HEK293 (cell line): ENCODE results near the genes SLC26A4, SLC26A3 and DLD.

DNA sequence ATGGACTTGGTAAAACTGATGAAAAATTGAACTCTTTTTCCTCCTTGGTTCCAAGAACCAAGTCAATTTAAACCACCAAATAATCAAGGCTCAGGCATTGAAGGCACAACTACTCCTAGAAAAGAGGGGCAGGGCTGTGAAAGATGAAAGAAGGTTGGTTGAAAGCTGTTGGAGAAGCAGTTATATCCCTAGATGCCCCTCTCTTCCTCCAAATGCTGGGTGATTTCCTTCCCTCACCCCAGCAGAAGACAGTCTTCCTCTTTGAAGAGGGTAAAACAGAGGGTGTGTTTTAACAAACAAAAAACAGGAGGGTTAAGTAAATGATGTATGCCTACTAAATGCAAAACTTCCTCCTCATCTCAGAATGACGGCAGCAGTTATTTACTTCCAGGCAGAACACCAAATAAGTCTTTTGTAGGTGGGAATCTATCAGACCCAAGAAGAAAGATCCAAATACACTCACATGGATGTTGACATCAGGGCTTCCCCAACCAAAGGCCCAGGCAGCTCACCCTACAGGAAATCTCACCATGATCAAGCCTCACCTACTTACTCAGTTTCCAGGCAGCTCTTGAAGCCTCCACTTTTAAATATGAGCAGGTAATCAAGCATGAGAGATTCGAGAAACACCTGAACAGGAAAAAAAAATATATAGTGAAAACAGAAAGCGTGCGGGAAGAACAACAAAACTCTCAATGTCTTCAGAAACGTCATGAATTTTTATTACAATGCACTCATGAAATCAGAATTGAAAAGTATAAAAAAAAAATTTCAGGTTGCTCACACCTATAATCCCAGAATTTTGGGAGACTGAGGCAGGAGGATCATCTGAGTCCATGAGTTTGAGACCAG, 27.1 kb upstream of the SLC26A4 start:
- PRO-cap: no peak
- RRBS, 2 experiments: no CpG with 5 or more reads among the region's 5 CpGs

- PRO-cap: no peak
- RRBS, 2 experiments: 39 to 89% methylated on average over 14 of the region's 59 CpGs
Measured at GRCh38 chr7:107660324-107661379, at the start of gene SLC26A4. TSS of gene SLC26A4 (plus strand) at chr7:107660828.

GRCh38 chr7:107744719-107745035, 735 bp downstream of the CBLL1 start:
- PRO-cap: no peak
- RRBS, 2 experiments: no CpG with 5 or more reads among the region's 5 CpGs

DNA sequence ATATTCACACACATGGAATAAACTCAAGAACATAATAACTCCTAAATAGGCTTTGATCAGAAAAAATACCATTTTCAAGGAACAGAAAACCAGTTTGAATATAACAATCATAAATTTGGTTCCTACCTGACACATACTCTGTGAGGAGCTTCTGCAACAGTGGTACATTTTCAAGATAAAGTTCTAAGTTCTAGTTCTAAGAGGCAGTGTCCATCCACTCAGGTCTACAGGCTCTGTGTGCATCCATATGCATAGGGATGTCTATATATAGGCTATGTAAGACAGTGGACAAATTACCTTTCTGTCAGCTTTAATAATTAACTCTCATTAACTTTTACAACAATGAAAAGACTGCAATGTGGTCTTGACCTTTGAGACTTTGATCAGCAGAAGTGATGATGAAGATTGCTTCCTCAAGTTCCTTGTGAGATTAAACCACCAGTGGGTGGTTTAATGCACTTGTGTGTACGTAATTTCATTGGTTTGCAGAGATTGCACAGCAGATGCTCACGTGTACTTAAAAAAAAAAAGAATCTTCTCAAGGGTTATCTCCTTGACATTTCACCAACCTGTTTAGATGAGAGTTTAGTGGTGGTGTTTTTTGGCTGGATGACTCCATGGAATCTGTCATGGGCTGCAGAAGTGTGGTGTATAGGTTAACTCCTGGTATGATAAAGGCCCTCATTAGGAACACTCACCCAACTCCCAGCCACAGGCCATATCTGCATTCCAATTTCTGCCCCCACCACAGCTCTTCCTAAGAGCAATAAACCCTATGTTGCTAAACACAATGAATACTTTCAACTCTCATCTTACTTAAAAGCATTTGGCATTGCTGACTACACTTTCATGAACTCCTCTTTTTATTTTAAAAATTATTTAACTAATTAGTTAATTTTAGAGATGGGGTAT, at the start of gene SLC26A3:
SLC26A3 (minus strand) TSS at position 239 of the 912 bp plus-strand sequence.
- PRO-cap: no peak
- RRBS, 2 experiments: no CpG with 5 or more reads among the region's 2 CpGs

DNA sequence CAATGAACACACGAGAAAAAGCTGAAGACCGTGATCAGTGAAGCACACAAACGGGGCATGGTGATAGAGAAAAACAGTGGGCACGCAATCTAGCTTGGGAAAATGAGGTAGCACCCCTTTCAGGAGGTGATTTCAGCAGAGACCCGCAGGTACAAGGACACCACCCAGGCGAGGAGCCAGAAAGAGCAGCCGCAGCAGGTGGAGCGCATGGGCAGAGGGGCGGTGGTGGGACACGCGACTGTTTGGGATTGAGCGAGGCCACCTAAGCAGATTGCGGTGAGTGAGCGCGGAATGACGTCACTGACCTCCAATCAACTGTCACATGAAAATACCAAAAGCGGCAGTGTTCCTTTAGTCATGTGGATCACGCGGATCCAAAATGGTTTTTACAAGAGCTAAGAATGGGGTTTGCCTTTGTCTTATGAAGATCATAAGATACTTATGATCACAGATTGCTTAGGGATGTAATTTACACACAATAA, 40.1 kb upstream of the SLC26A3 start:
- PRO-cap: no peak
- RRBS, 2 experiments: no CpG with 5 or more reads among the region's 19 CpGs

GRCh38 chr7:107860224-107860982, 30.6 kb upstream of the DLD start:
- PRO-cap: no peak
- RRBS, 2 experiments: no CpG with 5 or more reads among the region's 10 CpGs

- PRO-cap: bidirectional peak, plus-strand start at chr7:107891186, minus-strand start at chr7:107891044; bidirectional peak, plus-strand start at chr7:107891435, minus-strand start at chr7:107891429
- RRBS, 2 experiments: under 1 to 1% methylated on average over 11 to 16 of the region's 62 CpGs
Measured at GRCh38 chr7:107890763-107891959, at the start of gene DLD. TSS of gene DLD (plus strand) at chr7:107891183.

DNA sequence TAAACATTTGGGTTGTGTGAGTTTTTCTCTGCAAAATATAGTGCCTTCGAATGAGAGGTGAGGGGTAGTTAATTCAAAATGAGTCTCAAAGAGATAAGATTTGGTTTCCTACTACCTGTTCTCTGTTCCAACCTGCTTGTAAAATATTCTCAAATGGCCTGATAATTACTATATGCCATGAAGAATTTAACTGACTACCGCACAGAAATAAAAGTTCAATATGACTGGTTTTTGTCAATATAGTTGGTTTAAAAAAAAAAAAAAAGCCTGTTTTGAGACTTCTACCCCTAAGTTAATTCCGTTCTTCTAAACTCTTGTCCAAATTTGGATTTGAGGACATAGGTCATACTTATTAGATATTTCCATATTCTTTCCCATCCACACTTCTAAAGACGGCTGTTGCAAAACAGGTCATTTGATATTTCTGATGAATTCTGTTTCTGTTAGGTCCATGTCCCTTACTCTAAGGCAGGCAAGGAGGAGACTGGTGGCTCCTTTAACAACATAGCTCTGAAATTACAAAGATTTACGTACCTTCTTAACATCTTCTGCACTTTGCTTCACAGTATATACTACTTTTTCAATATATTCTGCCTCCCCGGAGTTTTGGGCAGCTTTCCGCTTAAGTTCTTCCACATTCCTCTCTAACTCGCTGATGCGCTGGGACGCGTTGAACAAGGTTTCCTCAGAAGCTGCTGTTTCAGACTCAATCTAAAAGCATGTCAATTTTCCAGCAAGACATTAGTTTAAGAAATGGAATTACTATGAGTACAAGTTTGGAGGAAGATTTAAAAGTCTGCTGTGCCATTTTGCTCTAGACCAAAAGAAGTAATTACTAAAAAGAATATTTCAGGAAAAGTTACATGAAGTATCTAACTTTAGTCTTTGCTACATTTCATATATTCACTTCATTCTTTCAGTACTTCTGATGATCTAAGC, 34.9 kb downstream of the DLD start:
- PRO-cap: no peak
- RRBS, 2 experiments: no CpG with 5 or more reads among the region's 11 CpGs

DNA sequence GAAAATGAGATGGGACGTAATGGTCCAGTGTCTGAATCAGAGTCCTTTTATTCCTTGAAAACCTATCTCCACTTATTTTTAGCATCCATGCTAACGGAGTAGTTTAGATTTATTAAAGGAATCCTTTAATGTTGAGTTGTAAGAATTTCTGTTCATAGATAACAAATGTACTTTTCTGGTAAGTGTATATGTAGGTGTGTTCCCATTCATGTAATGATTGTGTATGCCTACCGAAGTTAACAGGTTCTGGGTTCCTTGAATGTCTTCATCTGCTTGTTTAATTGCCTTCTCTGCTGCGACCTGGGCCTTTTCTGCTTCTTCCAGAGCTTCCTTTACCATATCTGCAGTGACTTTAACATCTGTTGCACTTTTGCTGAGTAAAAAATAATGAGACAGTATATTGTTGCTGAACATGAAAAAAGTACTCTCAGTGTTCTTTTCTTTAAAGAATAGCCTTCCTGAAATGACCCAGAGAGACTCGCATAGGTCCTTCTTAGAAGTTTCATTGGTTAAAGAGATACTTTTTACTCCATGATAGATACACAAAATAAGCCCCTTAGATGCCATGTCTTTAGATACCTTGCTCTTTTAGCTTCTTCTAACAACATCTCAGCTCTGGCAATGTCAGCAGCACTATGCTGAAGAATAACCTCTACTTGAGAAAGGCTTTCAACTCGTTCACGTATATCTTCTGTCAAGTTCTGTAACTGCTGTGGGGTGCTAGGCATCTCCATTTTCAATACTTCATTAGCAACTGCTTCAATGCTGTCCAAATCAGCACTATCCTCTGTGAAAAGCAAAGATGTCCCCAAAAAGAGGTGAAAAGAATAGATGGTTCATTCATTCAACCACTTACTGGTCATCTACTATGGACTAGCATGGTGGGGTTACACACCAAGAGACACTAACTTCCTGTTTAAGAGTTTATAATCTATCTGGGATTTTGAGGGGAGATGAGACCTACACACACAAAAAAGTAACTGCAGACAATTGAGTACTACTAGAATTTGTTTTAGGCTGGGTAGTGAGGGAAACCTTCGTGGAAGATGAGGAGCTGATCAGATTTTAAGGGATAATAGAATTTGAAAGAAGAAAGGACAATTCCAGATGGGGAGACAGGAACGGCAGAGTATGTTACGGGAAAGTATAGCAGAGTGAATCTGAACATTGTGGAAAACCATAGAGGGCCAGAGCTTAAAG, 38.2 kb downstream of the DLD start:
- PRO-cap: no peak
- RRBS, 2 experiments: no CpG with 5 or more reads among the region's 10 CpGs

DNA sequence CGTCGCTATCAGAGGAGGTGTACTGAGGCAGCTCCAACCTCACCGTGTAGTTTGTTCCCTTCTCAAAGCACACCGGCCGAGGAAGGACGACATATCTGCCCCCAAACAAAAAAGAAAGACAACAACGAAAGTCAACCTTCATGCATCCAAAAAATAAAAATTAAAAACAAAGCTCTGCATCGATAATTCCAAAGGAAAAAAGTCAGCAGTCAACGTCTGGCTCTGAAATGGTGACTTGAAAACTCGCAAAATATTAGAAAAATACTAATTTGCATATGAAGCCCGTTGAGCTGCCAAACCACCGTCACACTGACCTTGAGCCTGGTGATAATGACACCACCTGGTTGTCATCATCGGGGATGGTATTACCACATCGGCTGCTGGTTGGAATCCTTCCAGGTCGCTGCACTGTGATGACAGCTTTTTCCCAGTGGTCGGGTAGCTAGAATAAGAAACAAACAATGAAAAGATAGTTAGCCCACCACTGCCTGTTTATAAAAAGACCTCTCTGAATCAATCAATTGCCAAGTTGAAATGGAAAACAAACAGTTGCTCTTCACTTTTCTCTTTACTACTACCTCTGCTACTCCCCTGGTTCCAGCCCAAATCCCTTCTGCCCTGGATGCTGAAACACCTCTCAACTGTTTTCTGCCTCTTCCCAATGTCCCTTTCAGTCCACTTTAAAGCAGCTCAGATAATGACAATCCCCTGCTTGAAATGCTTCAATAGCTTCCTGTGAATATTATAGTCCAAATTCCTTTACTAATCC, 41.5 kb downstream of the LAMB1 start:
- PRO-cap: no peak
- RRBS, 2 experiments: no CpG with 5 or more reads among the region's 16 CpGs

DNA sequence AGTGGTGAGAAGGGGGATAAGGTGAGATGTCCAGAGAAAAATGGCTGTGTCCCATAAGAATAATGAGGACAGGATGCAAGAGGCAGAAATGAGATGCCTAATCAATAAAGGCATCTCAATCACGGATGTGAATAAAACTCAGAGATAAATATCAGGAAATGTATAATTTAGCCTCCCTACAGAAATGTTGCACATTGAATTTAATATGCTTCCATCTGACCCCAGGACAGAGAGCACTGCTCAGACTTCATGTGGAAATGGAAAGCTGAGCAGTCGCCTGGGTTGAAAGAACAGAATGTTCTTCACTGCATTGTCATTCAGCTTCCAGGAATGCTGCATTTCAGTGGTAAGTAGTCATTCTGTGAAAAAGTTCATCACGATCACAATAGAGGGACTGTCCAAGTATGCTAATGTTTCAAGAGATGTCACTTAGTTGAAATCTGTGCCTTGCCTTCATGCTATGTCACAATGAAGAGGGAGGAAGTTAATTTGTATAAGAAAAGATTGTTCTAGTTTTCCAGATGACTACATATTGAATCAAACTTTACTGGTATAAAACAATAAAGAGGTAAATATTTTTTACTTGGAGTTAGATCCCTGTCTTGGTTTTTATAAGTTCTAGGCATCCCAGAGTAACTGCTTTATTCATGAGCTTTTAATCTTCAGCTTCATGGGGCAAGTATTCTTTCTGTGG, 147.3 kb downstream of the NRCAM start:
- PRO-cap: no peak
- RRBS, 2 experiments: no CpG with 5 or more reads among the region's 3 CpGs

- PRO-cap: no peak
- RRBS, 2 experiments: no CpG with 5 or more reads among the region's 4 CpGs
Measured at GRCh38 chr7:108470486-108471215, 14.4 kb upstream of the NRCAM start.

GRCh38 chr7:108481187-108481800, 25.1 kb upstream of the NRCAM start:
- PRO-cap: no peak
- RRBS, 2 experiments: no CpG with 5 or more reads among the region's 7 CpGs

DNA sequence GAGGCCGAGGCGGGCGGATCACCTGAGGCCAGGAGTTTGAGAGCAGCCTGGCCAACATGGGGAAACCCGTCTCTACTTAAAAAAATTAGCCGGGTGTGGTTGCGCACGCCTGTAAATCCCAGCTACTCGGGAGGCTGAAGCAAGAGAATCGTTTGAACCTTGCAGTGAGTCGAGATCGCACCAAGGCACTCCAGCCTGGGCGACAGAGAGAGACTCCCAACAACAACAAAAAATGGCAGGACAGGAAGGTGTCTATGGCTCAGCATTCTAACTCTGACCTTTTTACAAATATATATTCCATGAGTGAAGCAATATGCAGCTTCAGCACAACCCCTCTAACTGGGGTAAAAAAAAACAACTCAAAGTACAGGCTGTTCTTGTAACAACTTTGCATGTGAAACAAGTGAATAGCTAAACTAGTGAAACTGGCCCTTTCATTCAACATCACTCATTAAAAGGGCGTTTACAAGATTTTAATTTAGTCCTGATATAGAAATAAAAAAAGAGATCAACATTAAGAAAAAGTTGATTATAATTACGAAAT, 1.3 kb downstream of the PNPLA8 start:
- PRO-cap: no peak
- RRBS, 2 experiments: no CpG with 5 or more reads among the region's 14 CpGs

DNA sequence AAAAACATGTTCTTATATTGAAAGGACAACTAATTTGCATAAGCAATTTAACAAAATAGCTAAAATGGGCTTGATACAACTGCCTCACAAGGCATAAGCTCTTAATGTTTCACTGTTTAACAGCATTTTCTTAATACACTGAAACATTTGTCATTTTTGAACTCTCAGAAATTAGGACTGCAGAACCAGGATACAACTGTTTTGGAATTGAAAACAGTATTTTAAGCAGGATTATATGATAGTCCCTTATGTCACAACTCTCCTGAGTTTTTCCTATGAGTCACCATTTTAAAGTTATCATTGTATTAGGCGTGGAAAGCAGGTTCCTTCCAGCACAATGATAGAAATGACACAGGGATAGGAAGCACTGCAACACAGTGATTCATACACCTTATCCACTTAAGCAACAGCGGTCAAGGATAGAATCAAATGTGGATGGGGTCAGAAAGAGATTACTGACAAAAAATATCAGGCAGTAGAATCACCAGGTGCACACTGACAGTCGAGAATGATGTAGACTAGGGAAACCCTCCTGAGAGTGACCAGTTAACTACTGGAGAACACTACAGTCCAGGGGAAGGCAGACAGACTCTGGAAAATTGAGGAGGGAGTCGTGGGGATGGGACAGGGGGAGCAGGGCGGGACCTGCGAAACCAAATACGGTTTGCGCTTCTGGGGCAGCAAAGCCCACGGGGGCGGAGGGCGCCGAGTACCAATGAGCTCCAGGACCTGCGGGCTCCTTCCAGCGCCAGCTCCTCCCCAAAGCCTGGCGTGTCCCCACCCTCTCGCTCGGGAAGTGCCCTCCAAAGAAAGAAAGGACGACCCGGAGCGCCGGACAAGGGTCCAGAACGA, 580 bp downstream of the PNPLA8 start:
- PRO-cap: bidirectional peak, plus-strand start at position 806 of the sequence, minus-strand start at position 593 of the sequence
- RRBS, 2 experiments: under 1 to 3% methylated on average over 2 of the region's 22 CpGs

GRCh38 chr7:110523103-110523302, 567.9 kb upstream of the LRRN3 start:
- PRO-cap: no peak
- RRBS, 2 experiments: no CpG with 5 or more reads among the region's 2 CpGs

- PRO-cap: no peak
- RRBS, 2 experiments: no CpG with 5 or more reads among the region's 8 CpGs
Measured at GRCh38 chr7:110686322-110687344, 404.3 kb upstream of the LRRN3 start.

- PRO-cap: no peak
- RRBS, 2 experiments: no CpG with 5 or more reads among the region's 2 CpGs
Measured at GRCh38 chr7:111556872-111557605, 5.3 kb downstream of the IMMP2L start.

DNA sequence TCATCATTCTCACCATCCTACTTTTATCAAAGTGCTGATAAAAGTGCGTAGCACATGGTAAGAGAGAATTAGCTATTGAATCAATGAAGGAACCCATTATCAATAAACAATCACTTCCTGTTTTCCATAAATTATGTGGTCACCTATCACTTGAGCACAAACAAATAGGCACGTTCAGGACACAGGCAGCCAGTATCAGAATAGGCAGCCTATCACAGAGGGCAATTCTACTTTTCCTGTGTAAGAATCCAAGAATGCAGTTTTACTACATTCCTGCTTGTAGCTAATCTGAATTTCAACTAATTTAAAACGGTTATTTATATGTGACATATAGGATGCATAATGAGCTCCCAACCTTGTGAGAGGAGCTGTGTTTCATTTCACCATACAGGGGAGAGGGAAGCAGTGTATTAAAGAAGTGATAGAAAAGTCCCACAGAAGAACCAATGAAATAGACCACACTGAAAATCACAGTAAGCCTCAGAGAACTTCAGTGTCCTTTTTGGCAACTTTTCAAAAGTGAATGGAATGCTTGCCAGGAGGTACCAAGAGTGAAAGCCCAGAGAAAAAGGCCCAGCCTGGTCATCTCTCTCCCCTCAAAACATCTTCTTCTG, 1.5 kb downstream of the IMMP2L start:
- PRO-cap: no peak
- RRBS, 2 experiments: no CpG with 5 or more reads among the region's 3 CpGs

DNA sequence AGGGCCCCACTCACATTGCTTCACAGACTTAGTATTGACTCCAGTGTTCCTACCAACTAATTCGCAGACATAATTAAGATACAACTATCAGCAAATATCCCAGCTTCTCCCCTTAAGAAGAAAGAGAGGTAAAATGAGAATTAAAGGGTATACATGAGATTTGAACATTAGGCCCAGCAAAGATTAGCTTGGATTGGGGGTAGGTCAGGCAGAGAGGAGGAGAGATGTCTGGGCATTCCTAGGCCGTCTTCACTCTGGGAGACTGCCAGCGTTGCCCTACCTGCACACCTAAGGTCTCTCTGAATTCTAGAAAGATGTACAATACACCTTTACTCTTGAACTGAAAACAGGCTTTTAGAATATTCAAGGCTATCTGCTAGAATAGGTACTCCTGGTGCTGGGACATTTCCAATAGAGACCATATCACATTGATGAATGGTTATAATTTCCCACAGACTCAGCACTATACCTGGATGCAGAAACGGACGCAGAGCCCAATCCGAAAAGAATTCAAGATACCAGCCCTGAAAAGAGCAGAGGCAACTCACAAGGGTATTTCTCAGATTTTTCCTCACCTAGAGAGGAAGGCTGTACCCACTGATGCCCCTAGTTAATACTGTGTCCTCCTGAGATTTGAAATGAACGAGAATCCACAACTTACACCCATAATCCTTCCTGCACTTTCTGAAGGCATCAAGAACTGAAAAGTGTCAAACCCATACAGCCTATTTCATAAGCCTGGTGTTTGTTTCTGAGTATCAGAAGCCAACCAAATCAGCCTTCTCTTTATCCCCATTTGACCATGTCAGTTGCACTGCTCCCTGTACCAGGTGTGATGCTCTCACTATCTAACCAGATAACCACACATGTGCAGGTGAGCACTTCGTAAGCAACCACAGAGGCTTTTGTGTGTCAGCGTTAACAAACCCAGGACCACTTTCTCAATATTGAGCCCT, 114.8 kb downstream of the DOCK4 start:
- PRO-cap: no peak
- RRBS, 2 experiments: no CpG with 5 or more reads among the region's 9 CpGs